Measurements from ENCODE around the gene ALDH7A1.

GRCh38 chr5:125005242-125005762, 258.9 kb upstream of the ZNF608 start:
- PRO-cap, 4 experiments, result no peak in any of the 4 experiments
- RAMPAGE, long total RNA, 4 experiments, result no peak in any of the 4 experiments

DNA sequence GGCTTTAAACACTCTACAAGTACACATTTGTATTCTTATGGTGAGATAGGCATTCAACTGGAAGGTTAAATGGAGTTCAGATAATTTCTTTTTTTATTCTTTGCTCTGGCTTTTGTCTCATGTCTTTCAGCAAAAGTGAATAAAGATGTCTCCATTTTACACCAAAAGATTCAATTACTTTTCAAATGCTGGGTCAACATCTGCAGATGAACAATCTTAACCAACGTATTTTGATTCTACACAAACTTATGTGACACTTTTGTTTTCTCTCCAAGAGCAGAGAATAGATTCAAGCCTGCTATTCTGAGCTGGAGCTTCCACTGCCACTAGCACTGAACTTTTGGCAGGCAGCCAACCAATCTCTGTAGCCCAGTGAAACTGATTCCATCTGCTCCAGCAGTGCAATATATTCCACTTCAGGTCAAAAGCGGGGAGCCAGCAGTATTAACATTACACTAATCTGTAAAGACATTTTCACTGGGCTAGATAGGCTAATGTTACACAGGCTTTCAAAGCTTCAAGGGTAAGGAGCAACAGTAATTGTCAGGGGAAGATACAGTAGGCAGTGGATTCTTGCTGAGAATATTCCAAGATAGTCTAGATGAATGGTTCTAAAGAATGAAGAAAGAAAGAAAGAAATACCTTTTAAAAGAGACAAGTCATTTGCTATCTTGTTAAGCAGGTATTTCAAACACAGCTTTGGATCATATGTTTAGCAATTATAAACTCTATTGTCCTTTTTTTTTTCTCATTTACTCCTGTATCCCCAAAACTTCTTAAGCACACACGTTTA, 452.1 kb upstream of the ZNF608 start:
- PRO-cap, 4 experiments, result no peak in any of the 4 experiments
- RAMPAGE, long total RNA, 4 experiments, result no peak in any of the 4 experiments

GRCh38 chr5:126043994-126044699, 379.1 kb upstream of the GRAMD2B start:
- PRO-cap, 4 experiments, result no peak in any of the 4 experiments
- RAMPAGE, long total RNA, 4 experiments, result no peak in any of the 4 experiments

GRCh38 chr5:126368301-126368935, 54.8 kb upstream of the GRAMD2B start:
- PRO-cap, 4 experiments, result no peak in any of the 4 experiments
- RAMPAGE, long total RNA, 4 experiments, result no peak in any of the 4 experiments

- PRO-cap, 4 experiments, result peak in 4 of 4 experiments; most common plus-strand start chr5:126449900 (in 3); most common minus-strand start chr5:126449788 (in 4)
- RAMPAGE, long total RNA, 4 experiments, result no peak in any of the 4 experiments
Measured at GRCh38 chr5:126449648-126450292, 26.6 kb downstream of the GRAMD2B start.

DNA sequence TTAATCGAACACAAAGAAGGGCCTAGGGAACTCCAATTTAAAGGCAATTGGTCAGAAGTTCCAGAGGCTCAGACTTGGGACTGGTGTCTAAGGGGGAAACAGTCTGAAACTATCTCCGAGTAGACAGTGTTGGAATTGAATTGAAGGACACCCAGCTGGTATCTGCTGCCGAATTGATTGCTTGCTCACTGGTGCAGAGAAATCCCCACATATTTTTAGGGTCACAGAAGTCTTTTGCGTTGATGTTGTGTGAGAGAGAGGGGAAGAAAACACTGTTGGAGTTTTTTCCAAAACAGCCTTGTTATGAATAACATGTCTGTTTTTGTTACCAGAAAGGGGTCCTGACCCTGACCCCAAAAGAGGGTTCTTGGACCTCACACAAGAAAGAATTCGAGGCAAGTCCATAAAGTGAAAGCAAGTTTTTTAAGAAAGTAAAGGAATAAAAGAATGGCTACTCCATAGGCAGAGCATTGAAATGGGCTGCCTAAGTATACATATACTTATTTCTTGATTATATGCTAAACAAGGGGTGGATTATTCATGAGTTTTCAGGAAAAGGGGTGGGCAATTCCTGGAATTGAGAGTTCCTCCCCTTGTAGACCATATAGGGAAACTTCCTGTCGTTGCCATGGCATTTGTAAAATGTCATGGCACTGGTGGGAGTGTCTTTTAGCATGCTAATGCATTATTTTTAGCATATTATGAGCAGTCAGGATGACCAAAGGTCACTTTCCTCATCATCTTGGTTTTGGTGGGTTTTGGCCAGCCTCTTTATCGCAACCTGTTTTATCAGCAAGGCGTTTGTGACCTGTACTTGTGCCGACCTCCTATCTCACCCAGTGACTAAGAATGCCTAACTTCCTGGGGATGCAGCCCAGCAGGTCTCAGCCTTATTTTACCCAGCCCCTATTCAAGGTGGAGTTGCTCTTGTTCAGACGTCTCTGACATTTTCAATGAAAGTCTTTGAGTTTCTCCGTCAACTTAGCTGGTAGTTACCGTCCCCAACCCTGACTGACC, 81.1 kb downstream of the ALDH7A1 start:
- PRO-cap, 4 experiments, result no peak in any of the 4 experiments
- RAMPAGE, long total RNA, 4 experiments, result no peak in any of the 4 experiments

- PRO-cap, 4 experiments, result no peak in any of the 4 experiments
- RAMPAGE, long total RNA, 4 experiments, result no peak in any of the 4 experiments
Measured at GRCh38 chr5:126526381-126526942, 68.6 kb downstream of the ALDH7A1 start.

DNA sequence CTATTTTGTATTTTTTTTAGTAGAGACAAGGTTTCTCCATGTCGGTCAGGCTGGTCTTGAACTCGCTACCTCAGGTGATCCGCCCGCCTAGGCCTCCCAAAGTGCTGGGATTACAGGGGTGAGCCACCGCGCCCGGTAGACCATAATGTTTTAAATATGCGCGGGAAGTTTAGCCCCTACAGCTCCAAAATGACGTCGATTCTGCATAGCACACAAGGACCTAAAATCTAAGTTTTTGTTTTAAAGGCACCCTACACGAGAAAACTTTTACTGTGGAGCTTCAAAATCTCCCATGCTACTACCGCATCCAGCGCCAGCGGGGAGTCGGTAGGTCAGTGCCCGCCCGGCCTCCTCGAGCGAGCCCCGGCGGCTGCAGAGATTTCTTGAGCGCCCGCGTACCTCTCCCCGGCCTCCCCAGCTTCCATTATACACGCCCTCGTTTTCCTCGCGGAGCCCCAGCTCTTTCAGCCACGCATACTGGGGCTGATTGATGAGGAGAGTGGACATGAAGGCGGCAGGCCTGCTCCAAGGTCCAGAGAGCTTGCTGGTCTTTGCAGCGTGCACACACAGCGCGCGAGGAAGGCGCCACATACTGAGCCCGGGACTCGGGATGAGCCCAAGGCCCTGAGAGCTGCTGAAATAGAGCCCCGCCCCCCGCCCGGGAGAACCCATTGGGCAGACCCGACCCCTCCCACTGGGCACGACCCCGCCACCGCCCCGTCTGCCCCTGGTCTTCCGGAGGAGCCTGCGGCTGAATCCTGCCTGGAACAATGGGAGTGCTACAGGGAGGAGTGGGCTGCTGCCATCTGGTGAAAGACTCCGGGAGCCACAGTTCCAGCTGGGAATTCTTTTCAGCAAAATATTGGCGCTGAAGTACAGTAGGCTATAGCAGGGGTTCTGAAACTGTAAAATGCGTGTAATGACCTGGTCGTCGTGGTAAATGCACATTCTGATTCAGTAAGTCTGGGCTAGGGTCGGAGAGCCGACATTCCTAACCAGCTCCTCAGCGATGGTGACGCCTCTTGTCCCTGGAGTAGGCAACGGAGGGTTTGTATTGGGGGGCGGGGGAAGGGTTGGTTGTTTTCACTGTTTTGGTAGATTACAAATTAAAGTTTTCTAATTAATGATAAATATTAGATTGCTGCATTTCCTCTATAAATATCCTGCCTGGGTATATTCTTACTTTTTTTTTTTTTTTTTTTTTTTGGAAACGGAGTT, at the start of gene ALDH7A1:
ALDH7A1 (minus strand) TSS at position 612 of the 1,218 bp plus-strand sequence.
- PRO-cap, 4 experiments, result peak in 4 of 4 experiments; most common plus-strand start position 730 of the sequence (in 1); most common minus-strand start position 612 of the sequence (in 3)
- RAMPAGE, long total RNA, 4 experiments, result start-site peak on the minus strand in 3 of 4 experiments, centred at positions 600 to 621 of the sequence, 14 to 22 reads per replicate

GRCh38 chr5:126777982-126779093, 1.4 kb downstream of the LMNB1 start:
- PRO-cap, 4 experiments, result peak in 4 of 4 experiments; most common plus-strand start chr5:126778458 (in 2); most common minus-strand start chr5:126778231 (in 2)
- RAMPAGE, long total RNA, 4 experiments, result start-site peak on the minus strand in 1 of 4 experiments, at chr5:126778238-126778274 at its widest, 5 reads per replicate

GRCh38 chr5:126919108-126920092, 111.0 kb downstream of the MARCHF3 start:
- PRO-cap, 4 experiments, result no peak in any of the 4 experiments
- RAMPAGE, long total RNA, 4 experiments, result no peak in any of the 4 experiments

- PRO-cap, 4 experiments, result peak in 4 of 4 experiments; most common plus-strand start chr5:127183014 (in 4)
- RAMPAGE, long total RNA, 4 experiments, result no peak in any of the 4 experiments
Measured at GRCh38 chr5:127182828-127183312, 107.7 kb upstream of the MEGF10 start.

GRCh38 chr5:127885713-127886288, 182.6 kb downstream of the CCDC192 start:
- PRO-cap, 4 experiments, result no peak in any of the 4 experiments
- RAMPAGE, long total RNA, 4 experiments, result no peak in any of the 4 experiments

DNA sequence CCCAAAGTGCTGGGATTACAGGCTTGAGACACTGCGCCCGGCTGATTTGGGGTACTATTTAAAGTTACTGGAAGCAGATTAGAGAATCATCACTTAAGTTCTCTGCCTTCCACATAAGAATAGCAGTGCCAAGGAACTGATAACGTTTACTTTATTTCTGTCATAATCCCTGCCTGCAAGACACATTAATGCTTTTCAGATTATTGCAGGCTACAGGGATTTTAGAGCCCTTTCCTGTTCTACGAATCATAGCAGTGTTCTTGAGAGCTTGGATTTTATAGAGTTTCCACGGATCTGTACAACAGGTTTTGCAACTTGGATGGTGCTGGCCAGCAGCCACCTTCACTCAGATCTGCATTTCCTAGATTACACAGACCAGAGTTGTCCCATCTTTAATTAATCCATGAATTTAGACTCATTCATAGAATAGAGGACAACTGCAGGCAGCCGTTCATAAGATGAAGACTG, 38.0 kb downstream of the SLC12A2 start:
- PRO-cap, 4 experiments, result no peak in any of the 4 experiments
- RAMPAGE, long total RNA, 4 experiments, result no peak in any of the 4 experiments

GRCh38 chr5:128976926-128977355, 11.7 kb downstream of the SLC27A6 start:
- PRO-cap, 4 experiments, result no peak in any of the 4 experiments
- RAMPAGE, long total RNA, 4 experiments, result no peak in any of the 4 experiments

GRCh38 chr5:129461987-129462627, 2.0 kb downstream of the ADAMTS19 start:
- PRO-cap, 4 experiments, result no peak in any of the 4 experiments
- RAMPAGE, long total RNA, 4 experiments, result no peak in any of the 4 experiments

DNA sequence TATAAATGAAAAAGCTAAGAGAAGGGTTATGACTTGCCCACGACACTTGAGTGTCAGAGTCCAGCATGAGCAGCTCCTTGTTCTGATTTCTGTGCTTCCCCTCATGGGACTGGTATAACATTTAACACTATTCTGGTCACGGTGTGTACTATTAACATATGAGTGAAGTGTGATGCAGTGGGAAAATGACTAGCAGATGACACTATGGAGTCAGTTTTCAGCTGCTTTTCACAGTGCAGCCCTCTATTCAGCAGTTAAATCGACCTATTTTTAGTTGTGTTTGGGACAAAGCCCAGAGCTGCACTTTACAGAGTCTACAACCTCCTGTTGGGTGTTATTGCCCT, 59.1 kb downstream of the CHSY3 start:
- PRO-cap, 4 experiments, result no peak in any of the 4 experiments
- RAMPAGE, long total RNA, 4 experiments, result no peak in any of the 4 experiments

DNA sequence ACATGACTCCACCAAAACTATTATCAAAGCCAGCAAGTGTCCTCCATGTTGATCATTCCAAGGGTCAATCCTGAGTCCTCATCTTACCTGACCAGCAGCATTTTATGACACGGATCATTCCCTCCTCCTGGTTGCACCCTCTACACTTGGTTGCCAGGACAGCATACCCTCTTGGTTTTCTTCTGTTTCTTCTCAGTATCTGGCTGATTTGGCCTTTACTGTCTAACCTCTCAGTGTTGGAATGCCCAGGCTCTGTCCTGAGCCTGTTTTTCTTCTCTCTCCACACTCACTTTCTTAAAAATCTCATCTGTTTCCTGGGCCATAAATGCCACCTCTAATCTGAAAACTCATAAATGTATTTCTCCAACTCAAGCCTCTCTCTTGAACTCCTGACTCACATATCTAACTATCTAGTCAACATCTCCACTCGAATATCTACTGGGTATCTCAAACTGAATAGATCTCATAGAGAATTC, 40.0 kb upstream of the CDC42SE2 start:
- PRO-cap, 4 experiments, result no peak in any of the 4 experiments
- RAMPAGE, long total RNA, 4 experiments, result no peak in any of the 4 experiments

- PRO-cap, 4 experiments, result peak in 2 of 4 experiments; most common plus-strand start chr5:131265641 (in 2); most common minus-strand start chr5:131265553 (in 2)
- RAMPAGE, long total RNA, 4 experiments, result no peak in any of the 4 experiments
Measured at GRCh38 chr5:131265256-131265988, 1.6 kb downstream of the CDC42SE2 start.

- PRO-cap, 4 experiments, result no peak in any of the 4 experiments
- RAMPAGE, long total RNA, 4 experiments, result no peak in any of the 4 experiments
Measured at GRCh38 chr5:131287942-131288259, 24.0 kb downstream of the CDC42SE2 start.

DNA sequence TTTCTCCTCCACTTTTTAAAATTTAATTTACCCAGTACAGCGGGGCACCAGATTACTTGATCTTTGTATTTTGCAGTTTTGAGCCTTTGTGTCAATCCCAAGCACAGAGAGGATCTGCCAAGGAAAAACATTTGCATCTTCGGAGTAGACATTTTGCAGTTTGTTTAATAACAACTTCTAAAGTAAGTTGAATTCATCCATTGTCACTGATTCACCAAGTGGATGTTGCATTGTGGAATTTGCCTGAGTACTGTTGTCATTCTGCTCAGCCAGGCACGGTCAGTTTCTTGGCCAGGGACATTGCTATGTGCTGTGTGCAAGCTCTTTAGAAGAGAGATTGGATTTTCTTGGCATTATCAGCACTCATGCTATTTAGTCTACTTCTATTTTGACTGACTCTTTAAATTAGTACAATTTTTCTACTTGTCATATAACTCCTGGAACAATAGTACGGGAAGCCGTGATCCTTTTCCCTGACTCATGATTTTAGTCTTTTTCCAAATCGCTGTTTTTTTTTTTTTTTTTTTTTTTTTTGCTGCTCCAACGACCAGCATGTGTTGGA, 129.5 kb downstream of the CDC42SE2 start:
- PRO-cap, 4 experiments, result no peak in any of the 4 experiments
- RAMPAGE, long total RNA, 4 experiments, result no peak in any of the 4 experiments

All from spleen (tissue), 7 donors.